Measurements from ENCODE around the gene DOCK8.

DNA sequence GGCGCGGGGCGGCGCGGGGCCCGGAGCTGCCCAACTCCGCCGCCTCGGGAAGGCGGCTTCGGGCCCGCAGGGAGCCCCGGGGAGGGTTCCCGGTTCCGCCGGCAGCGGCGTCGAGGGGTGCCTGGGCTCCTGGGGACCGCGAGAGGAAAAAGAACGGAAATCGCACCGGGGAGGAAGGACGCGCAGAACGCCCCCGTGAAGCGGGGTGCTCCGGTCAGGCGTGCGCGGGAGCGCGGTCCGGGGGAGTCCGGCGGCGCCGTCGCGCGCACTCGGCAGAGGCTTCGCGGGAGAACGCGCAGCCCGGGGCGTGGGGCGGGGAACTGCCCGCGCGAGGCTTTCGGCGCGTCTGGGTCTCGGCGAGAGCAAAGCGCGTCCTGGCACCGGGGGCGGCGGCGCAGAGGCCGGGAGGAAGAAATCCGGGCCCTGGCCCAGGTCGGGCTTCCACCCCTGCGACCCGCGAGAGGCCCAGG is 4.7 kb downstream of the FOXD4 start:
- PRO-cap: no peak

- PRO-cap: unidirectional peak, plus-strand start at chr9:214600; bidirectional peak, plus-strand start at chr9:214868, minus-strand start at chr9:214694; bidirectional peak, plus-strand start at chr9:215445, minus-strand start at chr9:215294
Measured at GRCh38 chr9:214316-215511, at the start of gene DOCK8. Gene DOCK8, plus strand, starts transcription at chr9:214865.

DNA sequence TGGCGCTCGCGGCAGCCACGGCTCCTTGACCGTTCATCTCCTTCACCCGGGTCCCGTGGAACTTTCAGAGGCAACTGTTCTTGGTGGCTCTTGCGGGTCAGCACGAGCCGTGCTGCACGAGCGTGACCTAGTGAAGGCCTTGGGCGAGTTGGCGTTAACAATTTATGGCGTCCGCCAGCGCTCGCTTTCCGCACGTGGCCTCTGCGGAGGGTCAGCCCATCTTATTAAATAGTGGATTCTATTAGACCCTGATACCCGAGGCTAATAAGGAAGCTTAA is 961 bp downstream of the KANK1 start:
- PRO-cap: no peak

DNA sequence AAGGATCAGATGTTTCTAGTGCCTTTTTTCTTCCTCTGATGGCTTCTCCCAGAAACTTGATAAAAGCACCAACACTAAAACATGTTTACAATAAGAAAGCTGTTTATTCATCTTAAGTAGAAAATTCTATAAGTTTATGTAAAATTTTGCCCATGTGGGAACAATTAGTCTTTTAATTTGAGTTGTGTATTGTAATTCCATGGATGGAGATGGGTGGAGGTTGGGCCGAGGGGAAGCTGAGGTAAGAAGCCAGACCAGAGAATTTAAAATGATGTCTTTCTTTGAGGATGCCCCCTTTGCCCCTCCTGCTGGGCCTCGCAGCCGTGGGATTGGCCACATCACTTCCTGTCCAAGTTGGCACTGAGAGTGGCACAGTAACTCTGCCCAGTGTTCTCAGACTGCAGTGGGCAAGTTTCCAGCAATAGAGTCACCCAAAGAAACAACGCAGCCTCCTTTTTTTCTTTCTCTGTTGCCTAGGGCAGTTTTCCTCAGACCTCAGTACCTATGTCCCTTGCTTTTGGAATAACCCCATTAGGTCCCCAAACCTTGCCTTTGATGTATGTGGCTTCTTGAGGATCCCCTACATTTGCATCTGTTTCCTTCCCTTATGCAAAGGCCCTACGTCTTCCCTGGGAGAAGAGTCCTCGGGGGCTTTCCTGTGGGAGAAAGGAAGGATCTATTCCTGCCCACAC is 30.4 kb downstream of the KANK1 start:
- PRO-cap: no peak

GRCh38 chr9:536629-537180 is 32.2 kb downstream of the KANK1 start:
- PRO-cap: no peak

- PRO-cap: no peak
Measured at GRCh38 chr9:551831-552376, 47.4 kb downstream of the KANK1 start.

GRCh38 chr9:585266-585927 is 80.9 kb downstream of the KANK1 start:
- PRO-cap: no peak

DNA sequence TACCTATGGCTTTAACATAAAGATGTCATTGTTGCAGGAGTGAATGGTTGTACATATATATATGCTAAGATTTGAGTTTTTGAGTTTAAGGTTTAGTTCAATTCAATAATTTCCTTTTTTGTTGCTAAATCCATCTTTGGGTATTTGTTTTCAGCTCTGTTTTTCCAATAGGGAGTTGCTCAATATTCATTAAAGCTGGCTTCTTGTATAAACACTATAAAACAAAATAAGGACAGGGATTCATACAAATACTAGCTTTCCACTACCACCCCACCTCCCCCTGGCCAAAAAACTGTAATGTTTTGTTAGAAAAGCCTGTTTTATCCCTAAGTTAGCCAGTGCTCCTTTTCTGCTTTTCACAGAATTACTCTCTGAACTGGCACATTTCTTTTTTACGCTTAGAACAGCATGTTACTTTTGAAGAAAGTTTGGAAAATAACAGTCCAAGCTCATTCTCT is 147.5 kb upstream of the DMRT1 start:
- PRO-cap: no peak

DNA sequence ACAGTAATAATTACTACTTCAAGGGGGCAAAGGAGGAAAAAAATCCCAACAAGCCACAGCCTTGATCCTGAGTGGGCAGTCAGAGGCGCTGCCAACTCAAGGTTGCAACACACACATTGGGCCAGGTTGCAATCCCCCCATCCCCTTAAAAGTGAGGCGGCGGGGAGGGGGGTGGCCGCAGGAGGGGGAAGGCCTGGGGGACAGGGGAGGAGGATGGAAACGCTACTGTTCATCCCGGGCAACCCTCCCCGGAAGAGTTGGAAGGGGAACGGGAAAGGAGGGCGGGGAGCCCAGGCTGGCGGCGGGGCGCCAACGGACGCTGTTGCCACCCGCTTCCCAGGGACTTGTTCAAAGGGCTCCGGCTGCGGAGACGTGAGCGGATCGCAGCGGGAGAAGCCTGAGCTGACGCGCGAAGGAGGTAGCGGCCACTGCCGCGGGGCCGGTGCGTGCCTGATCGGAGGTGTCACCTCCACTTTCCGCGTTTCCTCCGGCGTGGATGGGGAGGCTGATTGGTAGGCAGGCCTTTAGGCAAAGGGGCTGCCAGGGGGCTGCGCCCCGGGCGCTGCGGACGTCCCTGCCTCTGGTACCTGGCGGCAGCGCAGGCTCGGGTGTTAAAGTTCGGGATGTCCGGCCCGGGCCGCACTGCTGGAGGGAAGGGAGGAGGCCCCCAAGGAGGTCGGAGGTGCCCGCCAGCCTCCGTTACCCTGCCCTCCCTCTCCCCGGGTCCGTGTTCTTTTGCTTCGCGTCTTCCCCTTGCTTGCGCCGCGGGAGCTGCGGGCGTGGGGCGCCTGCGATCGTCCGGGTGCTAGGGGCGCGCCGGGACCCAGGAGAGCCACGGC is 774 bp downstream of the SMARCA2 start:
- PRO-cap: unidirectional peak, plus-strand start at position 274 of the sequence; bidirectional peak, plus-strand start at position 765 of the sequence, minus-strand start at position 582 of the sequence

- PRO-cap: no peak
Measured at GRCh38 chr9:2657199-2657787, 35.7 kb downstream of the VLDLR start.

DNA sequence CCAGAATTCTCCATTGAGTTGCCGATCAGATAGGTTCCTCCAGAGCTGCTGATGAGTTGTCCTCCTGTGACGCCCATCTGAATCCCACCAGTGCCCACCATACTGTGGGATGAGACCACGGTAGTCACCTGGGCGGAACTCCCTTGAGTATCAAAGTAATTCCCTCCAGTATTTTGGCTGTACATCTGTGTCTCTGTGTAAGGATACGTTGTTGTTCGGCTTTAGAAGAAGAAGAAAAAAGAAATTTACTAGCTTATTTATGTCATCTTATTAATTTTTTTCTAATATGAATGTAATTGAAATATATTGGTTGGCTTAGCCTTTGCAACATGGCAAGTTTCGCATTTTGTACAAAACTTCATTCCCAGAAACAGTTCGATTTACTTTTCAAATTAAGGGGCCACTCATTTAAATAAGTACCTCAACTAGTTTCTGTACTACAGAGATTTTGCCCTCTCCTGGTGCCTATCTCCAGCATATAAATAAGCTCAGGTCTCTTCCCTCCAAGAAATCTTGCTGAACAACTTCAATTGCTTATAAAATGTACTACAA is 195.4 kb downstream of the RFX3 start:
- PRO-cap: no peak

- PRO-cap: no peak
Measured at GRCh38 chr9:3337487-3337973, 188.3 kb downstream of the RFX3 start.

DNA sequence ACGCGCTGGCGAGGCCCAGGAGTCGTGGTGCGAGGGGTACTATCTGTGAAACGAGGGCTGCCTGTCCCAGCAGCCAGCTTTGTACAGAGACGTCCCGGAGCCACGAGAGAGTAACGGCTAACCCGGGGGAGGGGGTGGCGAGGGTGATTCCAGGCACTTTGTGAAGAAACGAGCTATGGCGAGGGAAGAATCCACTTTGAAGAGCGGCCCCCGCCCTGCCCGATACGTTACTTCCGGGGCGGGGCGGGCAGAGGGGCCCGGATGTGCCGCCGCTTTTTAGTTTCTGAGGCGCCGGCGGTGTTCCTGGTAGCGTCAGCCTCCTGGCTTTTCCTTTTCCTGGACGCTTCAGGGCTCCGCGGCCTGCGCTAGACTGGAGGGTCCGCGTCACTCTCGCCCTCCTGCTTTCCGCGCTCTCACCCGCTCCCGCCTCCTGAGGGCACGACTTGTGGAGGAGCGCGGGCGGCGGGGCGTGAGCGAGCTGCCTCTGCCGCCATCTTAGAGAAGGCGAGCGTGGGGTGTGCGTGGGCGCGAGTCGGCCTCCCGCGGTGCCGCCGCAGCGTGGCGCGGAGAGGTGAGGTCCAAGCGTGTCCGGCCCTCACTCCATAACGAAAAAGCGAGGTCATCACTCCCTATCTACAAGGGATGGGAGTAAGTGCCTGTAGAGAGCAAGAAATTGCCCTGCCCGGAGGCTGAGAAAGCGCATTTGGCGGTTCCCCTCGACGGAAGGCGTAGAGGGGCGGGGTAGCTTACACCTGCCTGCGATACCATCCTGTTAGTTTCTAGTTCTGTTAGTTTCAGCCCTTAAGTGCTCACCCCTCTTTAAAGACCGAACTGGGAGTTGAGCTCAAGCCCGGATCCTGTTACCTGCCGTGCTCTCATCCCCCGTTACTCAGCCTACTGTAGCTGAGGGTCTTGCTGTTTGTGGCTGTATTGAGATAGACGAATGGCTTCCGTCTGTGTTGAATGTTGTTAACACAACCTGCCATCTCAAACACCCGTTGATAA is 708 bp upstream of the RFX3 start:
- PRO-cap: bidirectional peak, plus-strand start at position 286 of the sequence, minus-strand start at position 198 of the sequence; bidirectional peak, plus-strand start at position 822 of the sequence, minus-strand start at position 728 of the sequence; bidirectional peak, plus-strand start outside the sequence, minus-strand start at position 891 of the sequence

- PRO-cap: no peak
Measured at GRCh38 chr9:3698139-3698448, 172.3 kb upstream of the RFX3 start.

GRCh38 chr9:3827019-3827535 is 301.3 kb upstream of the RFX3 start:
- PRO-cap: no peak

DNA sequence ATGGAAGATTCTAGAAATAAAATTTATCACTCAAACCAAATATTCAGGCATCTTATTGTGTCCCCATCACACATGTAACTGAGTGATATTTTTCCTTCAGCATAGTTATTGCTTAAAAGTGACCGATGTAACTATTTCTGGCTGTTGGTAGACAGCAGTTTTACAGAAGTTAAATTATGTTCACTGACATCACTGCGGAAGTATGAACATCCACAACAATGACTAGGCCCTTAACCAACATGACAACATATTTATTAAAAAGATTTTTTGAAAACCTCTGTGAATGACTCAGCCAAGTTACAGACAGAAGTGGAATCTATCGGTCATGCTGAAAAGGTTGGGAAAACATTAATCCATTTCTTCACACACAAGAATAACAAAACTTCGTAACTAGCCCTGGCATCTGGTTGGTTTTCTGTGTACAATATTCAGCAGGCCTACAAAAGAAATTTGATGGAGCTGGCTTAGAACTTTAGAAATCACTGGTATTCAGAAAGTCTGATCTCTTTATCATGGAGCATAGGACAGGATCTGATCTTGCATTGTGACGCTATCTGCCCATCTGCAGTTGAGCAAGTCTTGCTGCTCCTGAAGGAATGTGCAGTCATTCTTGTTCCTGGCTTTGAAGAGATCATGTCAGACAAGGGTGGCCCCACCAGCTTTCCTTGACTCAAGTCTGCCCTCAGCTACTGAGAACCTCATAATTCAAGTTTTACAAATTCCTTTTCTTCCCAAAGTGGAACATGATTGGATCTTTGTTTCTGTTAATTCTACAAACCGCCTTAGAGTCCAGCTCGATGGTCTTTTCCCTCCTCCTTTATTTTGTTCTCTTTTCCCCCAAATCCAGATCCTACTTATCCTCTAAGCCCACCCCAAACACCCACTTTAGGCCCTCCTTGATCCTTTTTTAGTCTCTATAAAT is 6.4 kb downstream of the GLIS3 start:
- PRO-cap: no peak

DNA sequence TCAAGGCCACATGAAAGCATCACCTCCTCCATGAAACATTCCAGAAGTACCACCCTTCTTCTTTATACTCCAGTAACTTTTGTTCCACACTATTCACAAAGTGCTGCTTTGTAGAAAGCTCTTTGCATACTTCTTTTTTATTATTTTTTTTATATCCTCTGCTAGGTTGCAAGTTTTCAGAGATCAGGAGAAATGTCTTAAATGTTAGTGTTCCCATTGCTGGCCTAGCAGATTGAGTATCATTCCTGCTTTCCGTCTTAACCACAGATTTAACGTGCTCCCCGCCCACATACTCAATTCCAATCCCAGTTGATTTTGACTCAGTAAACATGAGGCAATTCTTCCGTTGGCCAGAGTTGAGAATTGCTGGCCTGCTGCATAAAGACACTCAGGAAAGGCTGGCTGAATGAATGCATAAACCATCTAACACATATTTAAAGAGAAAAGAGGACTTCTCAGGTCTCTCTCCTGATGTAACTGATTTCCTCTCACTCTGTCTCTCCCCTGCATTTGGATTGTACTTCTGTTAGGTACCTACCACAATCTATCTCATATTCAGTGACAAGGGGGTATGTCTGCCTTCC is 46.9 kb upstream of the PLPP6 start:
- PRO-cap: no peak

DNA sequence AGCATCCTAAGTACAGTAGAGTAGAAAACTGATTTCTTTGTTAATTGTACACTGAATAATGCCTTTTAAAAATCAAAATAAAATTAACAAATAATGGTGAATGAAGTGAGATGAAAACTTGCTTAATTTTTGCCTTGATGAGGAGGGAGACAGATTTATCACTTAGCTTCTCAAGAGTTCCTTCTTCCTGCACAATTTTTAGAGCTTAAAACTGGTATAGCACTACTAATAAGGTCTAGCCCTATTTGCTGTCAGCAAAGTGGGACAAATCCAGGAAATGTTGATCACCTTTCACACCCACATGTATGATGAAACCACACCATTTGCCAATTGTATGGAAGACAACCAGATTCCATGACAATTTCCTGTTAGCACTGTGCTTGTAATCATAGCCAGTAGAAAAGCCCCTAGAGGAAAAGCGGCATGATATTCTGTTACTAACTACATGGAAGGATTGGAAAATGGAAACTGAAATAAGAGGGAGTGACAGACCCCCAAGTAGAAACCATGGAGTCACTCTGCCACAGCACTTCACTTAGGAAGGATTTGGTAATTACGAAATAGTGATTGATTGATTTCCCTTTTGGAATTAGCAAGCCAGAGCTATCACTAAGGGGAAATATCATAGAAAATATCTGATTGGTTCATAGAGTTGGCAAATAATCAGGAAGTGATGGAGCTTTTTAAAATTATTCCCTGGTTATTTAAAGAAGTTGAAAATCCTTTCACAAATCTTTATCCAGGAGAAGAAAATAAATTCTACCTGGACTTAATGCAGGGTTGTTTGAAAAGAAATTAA is 923 bp downstream of the SPATA6L start:
- PRO-cap: no peak

- PRO-cap: no peak
Measured at GRCh38 chr9:4901582-4902329, 83.3 kb upstream of the JAK2 start.

DNA sequence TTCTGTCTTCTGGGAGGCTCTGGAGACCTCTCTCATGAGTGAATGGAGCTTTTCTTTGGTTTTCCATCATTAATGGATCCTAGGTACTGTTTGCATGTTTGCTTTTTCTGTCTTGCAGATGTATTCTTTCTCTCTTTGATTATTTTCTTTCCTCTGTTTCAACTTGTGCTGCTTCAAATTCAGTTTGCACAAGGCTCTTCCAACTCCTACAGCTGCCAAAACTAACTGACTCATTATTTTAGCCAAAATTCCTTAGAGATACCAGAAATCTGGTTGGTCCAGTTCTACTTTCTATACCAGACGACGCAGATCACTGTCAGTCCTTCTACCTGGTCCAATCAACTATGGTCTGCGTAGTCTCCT is 52.0 kb upstream of the JAK2 start:
- PRO-cap: no peak

Data from duodenum (tissue), 1 donor.